Melanocyte of skin (primary cell): ENCODE measurements around the genes LIN7B and TRPM4.

GRCh38 chr19:48967391-48968374, 2.6 kb downstream of the FTL start:
- CAGE, long polyA plus RNA, 2 experiments = no peak in any of the 2 experiments

- CAGE, long polyA plus RNA, 2 experiments = no peak in any of the 2 experiments
Measured at GRCh38 chr19:48989504-48990285, 3.4 kb downstream of the GYS1 start.

- CAGE, long polyA plus RNA, 2 experiments = no peak in any of the 2 experiments
Measured at GRCh38 chr19:49013874-49014612, 2.8 kb downstream of the LHB start.

DNA sequence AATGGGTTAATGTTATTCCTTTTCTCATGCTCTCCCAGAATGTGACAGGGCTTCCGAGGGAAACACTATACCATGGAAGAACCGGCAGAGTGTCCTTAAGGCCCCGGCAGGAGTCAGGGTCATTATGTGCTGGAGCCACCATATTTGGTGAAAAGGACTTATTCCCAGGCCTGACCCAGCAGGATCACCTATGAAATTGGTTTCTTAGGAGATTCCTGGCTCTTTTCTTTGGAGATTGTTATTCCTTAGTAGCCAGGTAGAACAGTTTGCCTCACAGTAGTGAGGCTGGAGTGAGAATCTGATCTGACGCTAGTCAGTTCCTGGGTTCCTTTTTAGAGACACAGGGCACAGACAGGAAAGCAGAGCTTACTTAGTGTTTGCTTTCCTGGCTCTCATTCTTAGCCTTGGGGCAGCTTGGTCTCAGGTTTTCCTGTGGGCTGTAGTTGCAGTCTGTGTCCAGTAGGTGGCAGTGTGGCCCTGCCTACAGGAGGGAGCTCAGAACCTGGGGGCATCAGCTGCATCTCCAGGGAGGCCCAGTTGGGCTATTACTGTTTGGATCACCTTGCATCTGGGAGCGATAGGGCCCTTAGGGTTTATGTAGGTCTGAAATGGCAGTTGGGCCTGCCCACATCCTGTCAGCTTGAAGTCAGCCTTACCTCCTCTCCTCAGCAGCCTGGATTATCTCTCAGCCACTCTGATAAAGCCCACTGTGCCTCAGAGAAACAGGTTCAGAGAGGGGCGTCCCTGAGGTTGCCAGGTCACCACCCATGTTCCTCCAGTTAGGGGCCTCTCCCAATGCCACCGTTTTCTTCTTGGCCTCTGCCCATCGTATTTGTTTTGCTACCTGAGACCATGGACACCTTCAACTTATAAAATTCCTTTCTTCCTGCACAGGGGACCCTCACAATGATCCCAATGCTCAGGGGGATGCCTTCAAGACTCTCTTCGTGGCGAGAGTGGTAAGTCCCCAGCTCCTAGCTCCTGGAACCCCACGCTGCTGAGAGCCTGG, 12.6 kb downstream of the SNRNP70 start:
- CAGE, long polyA plus RNA, 2 experiments = no peak in any of the 2 experiments

GRCh38 chr19:49114039-49115533, at the start of gene LIN7B:
Gene LIN7B (plus strand): TSS chr19:49114370.
- CAGE, long polyA plus RNA, 2 experiments = start-site peak on the plus strand in 1 of 2 experiments, at chr19:49114370-49114396 at its widest, 7 to 10 reads per replicate

GRCh38 chr19:49128775-49129252, 9.5 kb downstream of the PPFIA3 start:
- CAGE, long polyA plus RNA, 2 experiments = no peak in any of the 2 experiments

DNA sequence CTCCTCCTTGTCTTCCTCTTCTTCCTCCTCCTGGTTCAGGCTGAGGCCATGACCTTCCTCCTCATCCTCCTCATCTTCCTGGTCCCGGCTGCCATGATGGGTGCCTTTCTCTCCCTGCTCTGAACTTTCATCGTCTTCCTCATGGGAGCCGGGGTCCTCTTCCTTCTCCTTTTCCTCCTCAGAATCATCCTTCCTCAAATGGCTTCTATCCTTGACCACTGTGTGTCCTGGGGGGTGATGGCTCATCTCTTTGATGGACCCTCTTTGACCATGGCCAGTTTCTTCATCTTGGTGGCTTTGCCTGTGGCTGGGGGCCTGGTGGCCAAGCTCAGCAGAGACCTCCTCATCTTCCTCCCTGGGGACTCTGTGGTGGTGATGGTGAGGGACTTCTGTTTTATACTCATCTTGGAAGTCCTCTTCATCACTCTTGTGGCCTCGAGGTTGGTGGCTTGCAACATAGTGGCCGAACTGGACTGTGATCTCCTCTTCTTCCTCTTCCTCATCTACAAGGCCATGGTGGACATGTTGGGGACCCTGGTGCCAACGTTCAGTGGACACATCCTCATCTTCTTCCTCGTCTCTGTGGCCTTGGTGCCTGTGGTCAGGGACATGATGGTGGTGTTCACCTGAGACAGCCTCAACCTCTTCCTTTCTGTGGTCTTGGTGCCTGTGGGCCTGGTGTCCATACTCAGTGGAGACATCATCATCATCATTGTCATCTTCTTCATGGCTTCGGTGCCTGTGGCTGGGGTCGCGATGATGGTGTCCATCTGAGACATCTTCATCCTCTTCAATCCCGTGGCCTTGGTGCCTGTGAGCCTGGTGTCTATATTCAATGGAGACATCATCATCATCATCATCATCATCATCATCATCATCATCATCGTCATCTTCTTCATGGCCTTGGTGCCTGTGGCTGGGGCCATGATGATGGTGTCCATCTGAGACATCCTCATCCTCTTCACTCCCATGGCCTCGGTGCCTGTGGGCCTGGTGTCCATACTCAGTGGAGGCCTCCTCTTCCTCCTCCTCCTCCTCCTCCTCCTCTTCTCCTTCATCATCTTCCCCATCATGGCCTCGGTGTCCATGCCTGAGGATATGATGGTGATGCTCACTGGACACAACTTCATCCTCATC, 1.2 kb downstream of the HRC start:
- CAGE, long polyA plus RNA, 2 experiments = no peak in any of the 2 experiments

DNA sequence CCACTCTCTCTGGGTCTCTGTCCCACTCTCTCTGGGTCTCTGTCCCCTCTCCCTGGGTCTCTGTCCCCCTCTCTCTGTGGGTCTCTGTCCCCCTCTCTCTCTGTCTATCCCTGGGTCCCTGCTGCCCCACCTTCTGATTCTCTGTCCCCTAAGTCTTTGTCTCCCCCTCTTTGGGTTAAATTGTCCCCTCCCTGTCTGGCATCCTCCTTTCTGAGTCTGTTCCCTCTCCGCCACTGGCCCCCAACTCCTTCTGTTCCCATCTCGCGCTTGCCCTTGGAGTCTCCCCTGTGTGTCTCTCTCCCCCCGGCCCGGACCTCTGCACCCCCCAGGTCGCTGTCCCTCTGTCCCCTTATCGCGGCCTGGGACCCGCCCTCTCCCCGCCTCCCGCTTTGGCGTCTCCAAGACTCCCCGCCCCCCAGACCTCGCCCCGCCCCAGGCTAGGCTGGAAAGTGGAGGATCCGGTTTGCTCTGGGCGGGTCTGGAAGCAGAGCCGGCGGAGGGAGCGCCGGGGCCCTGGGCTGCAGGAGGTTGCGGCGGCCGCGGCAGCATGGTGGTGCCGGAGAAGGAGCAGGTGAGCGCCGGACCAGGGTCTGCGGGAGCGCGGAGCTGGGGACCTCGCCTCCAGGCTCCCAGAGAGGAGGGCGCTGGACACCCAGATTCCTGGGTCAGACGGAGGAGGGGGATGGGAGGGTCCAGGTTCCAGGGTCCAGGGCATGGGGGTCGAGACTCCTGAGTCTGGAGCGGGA, at the start of gene TRPM4:
TRPM4 (plus strand) TSS at position 473 of the 746 bp plus-strand sequence.
- CAGE, long polyA plus RNA, 2 experiments = no peak in any of the 2 experiments

DNA sequence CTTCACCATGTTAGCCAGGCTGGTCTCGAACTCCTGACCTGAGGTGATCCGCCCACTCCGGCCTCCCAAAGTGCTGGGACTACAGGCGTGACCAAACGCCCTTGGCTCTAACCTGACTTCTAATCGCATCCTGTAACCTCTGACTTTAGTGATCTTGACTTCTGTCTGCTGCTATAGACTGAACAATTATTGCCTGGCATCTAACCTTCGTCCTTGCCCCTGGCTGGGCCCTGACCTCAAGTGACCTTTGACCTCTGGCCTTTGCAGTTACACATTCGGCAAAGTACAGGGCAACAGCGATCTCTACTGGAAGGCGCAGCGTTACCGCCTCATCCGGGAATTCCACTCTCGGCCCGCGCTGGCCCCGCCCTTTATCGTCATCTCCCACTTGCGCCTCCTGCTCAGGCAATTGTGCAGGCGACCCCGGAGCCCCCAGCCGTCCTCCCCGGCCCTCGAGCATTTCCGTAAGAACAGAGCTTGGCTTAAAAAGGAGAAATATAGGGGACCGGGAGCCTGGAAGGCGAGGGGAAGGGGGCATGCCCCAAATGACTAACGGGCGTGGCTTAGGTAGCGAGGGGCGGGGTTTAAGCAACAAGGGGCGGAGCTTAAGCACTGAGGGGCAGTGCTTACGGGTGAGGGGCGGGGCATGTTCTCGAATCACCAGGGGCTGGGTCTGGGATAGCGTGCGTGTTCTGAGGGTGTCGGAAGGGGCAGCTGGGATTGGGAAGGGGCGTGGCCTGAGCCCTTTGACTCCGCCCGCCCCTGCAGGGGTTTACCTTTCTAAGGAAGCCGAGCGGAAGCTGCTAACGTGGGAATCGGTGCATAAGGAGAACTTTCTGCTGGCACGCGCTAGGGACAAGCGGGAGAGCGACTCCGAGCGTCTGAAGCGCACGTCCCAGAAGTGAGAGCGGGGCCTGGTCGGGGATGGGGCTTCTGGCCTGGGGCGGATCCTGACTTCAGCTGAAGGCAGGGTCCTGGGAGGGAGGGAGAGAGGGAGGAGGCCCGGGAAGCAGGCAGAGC, 52.7 kb downstream of the TRPM4 start:
- CAGE, long polyA plus RNA, 2 experiments = start-site peak on the plus strand in 2 of 2 experiments, centred at positions 823 to 860 of the sequence, 29 to 99 reads per replicate

- CAGE, long polyA plus RNA, 2 experiments = no peak in any of the 2 experiments
Measured at GRCh38 chr19:49337537-49338230, 2.5 kb downstream of the CD37 start.

- CAGE, long polyA plus RNA, 2 experiments = no peak in any of the 2 experiments
Measured at GRCh38 chr19:49390420-49391403, 2.7 kb downstream of the KASH5 start.

DNA sequence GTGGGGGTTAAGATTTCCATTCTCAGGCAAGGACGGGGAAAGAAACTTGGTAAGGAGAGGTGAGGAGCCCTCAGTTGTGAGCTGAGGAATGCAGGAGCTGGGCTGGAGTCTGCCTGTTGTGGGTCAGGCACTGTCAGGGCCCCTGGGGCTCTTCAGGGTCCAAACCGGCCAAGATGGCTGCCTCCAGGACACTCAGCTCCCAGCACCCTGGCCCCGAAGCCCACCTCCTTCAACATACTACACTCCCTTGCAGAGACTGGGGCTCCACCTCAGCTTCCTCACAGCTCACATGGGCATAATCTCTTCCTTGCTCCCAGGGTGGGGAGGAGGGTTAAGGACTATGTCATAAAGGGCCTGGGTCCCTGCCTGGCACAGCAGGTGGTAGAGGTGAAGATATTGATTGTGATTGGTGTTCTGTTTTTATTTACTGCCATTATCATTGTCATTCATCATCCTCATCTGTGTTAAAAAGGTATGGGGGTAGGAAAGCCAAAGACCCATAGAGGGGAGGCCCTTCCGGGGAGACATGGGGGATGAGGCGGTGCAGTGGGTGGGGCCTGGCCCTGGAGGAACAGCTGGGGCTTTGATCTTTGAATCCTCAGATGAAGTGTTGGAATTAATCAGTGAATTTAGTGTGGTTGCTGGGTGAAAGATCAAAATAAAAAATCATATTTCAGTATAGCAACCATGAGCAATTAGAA, 7.6 kb downstream of the PTH2 start:
- CAGE, long polyA plus RNA, 2 experiments = no peak in any of the 2 experiments

DNA sequence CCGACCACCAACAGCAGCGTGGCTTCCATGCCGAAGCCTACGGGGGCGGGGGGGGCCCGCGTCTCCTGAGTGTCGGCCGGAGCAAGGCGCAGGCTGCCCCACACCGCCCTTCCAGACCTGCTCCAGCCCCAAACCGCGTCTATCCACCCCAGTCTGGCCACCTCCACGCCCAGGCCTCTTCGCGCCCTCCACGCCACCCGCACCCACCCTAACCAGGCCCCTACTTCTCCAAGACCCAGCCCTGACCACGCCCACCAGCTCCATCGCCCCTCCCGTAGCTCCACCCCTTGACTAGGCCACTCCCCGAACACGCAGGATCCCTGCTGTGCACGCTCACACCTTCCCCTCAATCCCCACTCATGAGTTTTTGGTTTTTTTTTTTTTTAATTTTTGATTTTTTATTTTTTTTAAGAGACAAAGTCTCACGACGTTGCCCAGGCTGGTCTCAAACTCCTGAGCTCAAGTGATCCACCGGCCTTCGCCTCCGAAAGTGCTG, 6.3 kb downstream of the GFY start:
- CAGE, long polyA plus RNA, 2 experiments = no peak in any of the 2 experiments

DNA sequence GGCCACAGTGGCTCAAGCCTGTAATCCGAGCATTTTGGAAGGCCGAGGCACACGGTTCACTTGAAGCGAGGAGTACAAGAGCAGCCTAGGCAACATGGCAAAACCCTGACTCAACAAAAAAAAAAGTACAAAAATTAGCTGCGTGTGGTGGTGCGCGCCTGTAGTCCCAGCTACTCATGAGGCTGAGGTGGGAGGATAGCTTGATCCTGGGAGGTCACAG, 1.7 kb downstream of the RPL13A start:
- CAGE, long polyA plus RNA, 2 experiments = no peak in any of the 2 experiments

DNA sequence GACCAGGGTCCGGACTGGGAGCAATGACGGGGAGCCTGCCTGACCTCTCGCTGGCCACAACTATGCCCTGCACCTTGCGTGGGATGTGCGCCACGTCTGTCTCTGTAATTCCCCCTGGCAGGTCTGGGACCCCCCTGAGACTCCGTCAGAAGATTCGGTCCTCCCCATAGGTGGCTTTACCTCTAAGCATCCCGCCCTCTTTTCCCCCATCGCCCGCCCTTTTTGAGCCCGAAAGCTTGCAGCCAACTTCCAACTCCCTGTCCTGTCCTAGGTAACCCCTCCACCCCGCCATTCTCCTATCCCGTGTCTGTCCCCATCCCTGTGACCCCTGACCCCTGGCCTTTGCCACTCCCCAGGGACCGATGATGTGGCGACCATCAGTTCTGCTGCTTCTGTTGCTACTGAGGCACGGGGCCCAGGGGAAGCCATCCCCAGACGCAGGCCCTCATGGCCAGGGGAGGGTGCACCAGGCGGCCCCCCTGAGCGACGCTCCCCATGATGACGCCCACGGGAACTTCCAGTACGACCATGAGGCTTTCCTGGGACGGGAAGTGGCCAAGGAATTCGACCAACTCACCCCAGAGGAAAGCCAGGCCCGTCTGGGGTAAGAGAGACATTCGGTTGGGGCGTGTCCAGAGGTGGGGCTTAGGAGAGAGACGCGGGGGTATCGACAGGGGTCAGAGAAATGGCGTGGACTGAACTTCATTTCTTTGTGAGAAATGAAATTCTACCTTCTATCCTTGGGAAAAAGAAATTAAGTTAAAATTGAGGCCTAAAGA, 497 bp downstream of the RCN3 start:
- CAGE, long polyA plus RNA, 2 experiments = no peak in any of the 2 experiments

- CAGE, long polyA plus RNA, 2 experiments = no peak in any of the 2 experiments
Measured at GRCh38 chr19:49558518-49559084, 21.8 kb downstream of the NOSIP start.

DNA sequence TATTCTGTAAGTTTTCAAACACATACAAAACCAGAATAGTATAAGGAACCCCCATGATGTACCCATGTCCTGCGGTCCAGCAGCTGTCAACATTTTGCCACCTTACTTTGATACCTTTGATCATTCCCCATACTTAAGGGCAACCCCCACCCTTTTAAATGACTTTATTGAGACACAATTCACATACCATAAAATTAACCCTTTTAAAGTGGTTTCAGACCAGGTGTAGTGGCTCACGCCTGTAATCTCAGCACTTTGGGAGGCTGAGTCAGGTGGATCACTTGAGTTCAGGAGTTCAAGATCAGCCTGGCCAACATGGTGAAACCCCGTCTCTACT, 19.0 kb downstream of the NOSIP start:
- CAGE, long polyA plus RNA, 2 experiments = no peak in any of the 2 experiments

GRCh38 chr19:49579849-49580386, 438 bp downstream of the NOSIP start:
- CAGE, long polyA plus RNA, 2 experiments = no peak in any of the 2 experiments

GRCh38 chr19:49594444-49595188, 3.6 kb downstream of the PRR12 start:
- CAGE, long polyA plus RNA, 2 experiments = no peak in any of the 2 experiments

- CAGE, long polyA plus RNA, 2 experiments = no peak in any of the 2 experiments
Measured at GRCh38 chr19:49596752-49597798, 6.1 kb downstream of the PRR12 start.